Epidermal melanocyte (primary cell): ENCODE measurements around the genes CTAG2 and TMLHE.

DNA sequence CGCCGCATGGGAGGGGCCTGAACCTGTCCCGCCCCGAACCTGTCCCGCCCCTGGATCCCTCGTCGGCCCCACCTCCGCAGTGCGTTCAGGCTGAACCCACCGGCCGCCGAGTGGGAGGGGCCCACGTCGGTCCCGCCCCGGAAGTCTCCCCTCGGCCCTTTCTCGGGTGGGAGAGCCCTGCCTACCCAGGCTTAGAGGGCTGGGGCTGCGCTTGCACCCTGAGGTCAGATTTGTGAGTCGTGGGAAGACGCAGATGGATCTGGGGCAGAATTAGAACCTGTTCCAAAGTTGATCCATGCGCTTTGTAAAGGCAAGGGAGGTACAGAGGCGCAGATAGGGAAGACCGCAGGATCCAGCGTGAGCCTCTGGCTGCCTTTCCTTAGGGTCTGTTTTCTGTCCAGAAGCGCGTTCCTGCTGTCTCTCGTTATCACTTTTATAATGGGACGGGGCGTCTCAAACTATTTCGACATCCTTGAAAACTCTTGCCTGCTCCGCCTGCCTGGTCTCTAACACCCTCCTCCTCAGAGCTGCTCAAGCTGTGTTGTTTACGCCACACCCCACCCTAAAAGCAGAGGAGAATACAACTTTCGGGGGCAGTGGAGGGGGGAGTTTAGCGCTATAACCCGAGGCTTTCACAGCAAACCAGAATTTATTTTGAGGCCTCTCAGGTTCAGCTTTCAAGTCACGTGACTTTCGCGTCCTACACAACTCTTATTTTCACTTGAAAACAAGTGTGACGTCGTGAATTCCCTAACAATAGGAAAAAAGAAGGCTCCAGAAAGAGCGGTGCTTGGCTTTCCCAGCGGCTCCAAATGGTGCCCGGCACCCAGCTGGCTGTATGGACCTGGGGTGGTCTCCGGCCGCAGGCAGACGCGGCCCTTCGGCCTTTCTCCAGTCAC lies 560 bp upstream of the FAM3A start:
- RRBS, result 4% methylated on average over 7 of the region's 49 CpGs

- RRBS, result no CpG with 5 or more reads among the region's 11 CpGs
These were observed 9.5 kb upstream of the FAM3A start for GRCh38 chrX:154525428-154526016.

- RRBS, result no CpG with 5 or more reads among the region's 10 CpGs
These were observed 183 bp downstream of the G6PD start for GRCh38 chrX:154546595-154546730.

- RRBS, result no CpG with 5 or more reads among the region's 27 CpGs
These were observed at the start of gene CTAG2 for GRCh38 chrX:154653350-154653724. TSS of gene CTAG2 (minus strand) at chrX:154653579.

DNA sequence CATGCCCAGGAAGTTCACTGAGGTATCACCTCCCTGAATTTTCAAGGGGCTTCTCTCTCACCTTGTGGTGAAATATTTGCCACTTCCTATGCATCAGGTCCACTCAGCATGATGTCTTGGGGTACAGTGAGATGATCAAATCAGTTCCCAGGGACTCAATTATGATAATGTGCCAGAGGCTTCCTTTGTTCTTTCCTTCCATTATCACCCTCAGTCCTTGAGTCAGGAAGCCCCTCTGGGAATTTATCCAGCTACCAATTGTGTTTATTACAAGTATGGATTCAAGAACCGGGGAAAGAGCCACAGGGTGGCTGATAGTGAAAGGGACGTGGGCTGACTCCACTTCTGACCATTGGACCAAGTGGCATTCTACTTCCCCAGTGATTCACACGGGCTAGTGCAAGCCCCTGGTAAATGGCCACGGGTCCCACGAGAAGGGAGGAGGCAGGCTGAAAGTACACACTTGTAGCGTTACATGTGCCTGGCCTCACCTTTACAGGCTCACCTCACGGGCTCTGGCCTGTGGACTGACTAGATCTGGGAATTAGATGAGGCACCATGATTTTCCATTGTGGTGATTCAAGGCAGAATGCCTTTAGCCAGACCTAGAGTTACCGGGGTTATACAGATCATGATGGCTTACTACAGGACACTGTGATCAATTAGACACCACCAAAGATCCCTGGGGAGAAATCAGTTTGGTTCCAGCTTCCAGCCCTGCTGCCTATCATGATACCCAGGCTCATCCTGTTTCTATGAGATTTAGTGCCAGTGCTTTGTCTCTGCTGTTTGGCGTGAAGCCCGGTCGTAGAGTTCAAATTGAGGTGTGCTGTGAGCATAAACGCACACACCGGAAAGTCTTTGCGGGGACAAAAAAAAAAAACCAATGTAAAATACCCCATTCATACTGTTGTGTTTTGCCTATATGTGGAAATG lies 1.0 kb upstream of the DKC1 start:
- RRBS, result 0% methylated on average over 1 of the region's 14 CpGs

DNA sequence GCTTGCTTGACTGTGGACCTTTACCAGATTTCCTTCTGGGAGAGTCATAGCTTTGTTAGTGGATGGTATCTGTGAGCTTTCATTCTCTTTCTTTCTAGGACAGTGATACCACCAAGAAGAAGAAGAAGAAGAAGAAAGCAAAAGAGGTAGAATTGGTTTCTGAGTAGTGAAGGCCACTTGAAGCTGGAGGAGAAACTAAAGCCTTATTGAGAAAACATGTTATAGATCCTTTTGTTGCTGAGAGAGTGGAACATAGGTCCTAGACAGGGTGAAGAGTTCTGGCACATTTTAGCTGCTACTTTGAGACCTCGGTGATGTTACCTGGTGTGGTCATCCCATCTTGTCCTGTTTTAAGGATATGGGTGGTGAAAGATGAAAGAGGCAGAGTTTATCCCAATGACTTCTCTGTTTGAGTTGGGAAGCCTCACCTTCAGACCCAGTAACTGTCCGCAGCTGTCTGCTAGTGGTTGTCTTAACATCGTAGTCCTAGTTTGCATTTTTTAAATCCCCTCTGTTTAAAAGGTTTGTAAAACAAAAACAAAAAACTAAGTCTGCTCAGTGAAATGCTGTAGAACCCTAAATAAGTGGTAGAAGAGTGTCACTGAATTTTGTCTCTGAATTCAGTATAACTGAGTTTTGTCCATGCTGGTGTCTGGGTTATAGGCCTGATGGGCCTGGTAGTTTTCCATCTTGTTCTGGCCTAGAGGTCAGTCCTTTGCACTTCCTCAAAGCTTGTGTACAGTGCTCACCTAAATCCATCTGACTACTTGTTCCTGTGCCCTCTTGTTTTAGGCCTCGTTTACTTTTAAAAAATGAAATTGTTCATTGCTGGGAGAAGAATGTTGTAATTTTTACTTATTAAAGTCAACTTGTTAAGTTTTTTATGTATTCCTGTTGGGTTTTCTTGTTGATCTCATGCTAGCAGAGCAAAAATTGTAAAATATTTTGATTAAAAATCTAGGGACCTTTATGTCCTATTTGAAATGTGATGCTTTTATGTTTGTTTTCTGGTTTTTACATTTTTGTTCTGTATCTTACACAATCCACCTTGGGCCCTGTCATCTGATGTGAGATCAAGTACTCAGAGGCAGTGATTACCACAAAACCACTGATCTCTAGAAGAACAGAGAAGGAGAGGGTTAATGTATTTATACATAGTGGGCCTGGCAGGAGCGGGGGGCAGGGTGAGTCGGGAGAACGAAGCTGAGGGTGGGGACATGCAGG lies 14.4 kb downstream of the DKC1 start:
- RRBS, result no CpG with 5 or more reads among the region's 7 CpGs

- RRBS, result no CpG with 5 or more reads among the region's 4 CpGs
These were observed 17.8 kb downstream of the CMC4 start for GRCh38 chrX:155053049-155053714.

DNA sequence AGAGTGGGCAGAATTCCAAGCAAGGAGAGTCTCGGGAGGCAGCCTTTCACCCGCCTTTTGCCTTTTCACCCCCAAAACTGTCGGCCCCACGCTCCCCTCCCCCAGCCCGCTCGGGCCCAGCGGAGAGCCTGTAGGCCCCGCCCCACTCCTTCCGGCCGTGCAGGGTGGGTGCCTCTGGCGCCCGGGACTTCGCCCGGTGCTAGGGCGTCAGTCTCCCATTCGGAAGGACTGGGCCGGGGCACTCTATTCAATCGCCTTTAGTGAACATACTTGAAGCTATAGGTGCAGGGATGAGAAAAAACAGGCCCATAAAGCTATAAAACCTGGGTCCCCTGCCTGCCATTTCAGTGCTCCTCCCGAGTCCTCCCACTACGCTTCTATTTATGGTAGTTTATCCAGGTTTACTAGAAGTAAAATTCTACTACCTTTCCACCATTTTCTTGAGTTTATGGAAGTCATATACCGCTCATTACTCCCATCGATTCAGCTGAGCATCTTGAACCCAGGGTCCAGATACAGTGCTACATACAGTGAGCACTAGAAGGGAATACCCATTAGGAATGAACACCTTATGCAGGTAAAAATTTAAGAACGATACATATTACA lies at the start of gene TMLHE:
Gene TMLHE (minus strand): TSS at position 130 of the 606 bp plus-strand sequence.
- RRBS, result 7% methylated on average over 3 of the region's 23 CpGs

GRCh38 chrX:155874726-155875258 lies 6.4 kb upstream of the VAMP7 start:
- RRBS, result no CpG with 5 or more reads among the region's 17 CpGs